SEM (cell line): ENCODE results near the genes IRX3, IRX6, CES1 and OGFOD1.

GRCh38 chr16:53238311-53238753 lies 183.5 kb downstream of the CHD9 start:
- PRO-cap = no peak

- PRO-cap = no peak
These were observed 148.1 kb upstream of the RBL2 start for GRCh38 chr16:53286100-53286555.

- PRO-cap = no peak
These were observed 126.6 kb upstream of the RBL2 start for GRCh38 chr16:53307572-53308128.

- PRO-cap = no peak
These were observed 245.8 kb downstream of the FTO start for GRCh38 chr16:53949566-53950426.

- PRO-cap = no peak
These were observed 287.3 kb downstream of the FTO start for GRCh38 chr16:53991152-53991662.

DNA sequence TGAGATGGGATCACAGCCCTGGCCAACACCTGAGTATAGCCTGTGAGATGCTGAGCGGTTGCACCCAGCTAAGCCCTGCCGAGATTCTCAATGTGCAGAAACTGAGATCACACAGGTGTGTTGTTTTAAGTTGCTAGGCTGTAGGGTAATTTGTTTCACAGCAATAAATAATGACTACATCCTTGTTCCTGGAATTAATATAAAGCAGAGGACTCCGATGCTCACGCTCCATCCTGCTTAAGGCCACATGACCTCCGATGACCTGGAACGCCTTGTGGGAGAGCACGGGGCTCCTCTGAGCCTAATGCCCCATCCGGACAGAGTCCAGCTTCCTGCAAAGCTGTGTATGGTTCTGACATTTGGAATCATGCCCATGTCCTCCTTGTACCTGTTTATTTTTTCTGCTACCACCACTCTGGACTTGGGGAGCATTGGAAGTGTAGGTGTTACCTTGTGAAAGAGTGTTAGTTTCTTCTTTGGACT lies 125.6 kb downstream of the IRX3 start:
- PRO-cap = no peak

DNA sequence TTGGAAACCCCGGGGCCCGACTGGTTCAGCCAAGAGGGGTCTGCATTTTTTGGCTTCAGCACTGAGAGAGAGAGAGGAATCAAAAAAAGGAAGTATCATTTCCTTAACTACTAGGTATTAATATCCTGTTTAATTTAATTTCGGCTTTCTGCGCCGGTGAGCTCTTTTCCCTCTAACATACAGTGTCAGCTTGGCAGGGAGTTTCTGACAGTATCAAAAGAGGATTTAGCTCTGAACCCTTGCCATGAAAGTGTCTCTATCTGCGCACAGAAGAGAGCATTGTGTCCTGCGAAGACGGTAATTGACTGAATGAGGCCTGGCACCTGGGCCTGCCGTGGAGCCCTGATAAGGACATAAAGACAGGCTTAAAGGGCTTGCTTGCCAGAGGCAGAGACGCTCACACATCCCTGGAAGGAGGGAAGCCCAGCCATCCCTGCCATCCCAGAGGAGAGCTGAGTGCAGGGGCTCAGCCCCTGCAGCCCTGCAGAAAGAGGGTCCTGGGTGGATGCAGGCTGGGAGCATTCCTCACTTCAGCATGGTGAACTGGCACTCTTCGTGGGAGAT lies 51.4 kb downstream of the IRX3 start:
- PRO-cap = no peak

DNA sequence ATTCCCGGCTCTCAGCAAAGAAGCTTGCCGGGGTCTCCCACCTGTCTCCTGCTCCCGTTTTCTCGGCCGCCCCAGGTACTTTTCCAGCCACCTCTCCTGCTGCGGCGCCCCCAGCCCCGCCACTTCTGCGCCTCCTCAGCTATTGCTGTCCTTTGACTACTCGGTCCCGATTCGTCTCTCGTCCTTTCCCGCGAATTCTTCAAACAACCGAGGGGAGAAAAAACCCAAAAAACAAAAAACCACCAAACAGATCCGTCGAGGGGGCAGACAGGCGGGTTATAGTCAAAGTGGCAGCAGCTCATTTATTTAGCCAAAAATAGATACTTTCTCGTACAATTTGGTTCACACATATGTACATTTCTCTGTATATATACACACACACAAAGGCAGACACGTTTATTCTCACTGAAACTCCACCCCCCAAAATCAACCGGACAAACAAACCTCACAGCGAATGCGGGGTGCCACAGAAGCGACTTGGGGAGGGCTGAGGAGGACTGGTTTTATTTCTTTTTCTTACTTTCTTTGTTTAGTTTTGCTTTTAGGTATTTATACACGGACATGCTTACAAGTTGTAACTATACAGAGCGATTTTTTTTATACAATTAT lies 3.5 kb downstream of the IRX3 start:
- PRO-cap = no peak

- PRO-cap = no peak
These were observed 2.3 kb downstream of the IRX3 start for GRCh38 chr16:54284253-54284797.

DNA sequence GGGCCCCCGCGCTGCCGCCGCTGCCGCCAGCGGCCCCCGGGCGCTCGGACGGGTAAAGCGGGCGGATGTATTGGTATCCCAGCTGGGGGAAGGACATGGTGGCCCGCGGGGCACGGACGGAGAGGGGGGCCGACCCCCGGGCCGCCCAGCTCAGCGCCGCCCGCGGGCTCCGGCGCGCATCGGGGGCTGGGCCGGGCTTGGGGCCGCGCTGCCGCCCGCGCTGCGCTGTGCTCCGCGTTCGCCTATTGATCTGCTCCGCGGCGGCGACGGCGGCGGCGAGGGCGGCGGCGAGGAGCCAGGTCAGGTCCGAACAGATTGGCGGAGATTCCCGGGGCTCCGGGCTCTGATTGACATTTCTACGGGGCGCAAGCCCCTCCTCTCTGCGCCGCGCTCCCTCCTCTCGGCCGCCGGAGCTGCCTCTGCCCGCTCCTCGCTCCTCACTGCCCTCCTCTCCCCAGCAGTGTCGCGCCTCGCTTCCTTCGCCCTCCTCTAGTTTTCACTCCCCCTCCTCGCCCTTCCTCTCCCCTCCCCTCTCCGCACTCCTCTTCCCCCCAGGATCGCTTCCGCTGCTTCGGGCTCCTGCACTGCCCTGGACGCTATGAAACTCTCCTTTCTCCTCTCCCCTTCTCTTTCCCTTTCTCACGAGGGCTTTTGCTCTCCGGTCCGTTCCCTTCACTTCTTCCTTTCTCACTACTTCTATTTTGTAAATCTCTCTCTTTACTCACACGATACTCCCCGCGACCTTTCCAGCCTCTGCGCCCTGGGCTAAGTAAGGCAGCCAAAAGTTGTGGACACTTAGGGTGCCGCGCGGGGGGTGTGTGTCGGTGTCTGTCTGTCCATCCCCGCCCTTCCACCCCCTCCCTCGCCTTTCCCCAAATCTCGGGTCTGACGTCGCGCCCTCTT lies at the start of gene IRX3:
Gene IRX3 (minus strand): TSS at position 834 of the 903 bp plus-strand sequence.
- PRO-cap = bidirectional peak, plus-strand start at position 440 of the sequence, minus-strand start at position 421 of the sequence; unidirectional peak, minus-strand start at position 692 of the sequence; bidirectional peak, plus-strand start outside the sequence, minus-strand start at position 771 of the sequence

DNA sequence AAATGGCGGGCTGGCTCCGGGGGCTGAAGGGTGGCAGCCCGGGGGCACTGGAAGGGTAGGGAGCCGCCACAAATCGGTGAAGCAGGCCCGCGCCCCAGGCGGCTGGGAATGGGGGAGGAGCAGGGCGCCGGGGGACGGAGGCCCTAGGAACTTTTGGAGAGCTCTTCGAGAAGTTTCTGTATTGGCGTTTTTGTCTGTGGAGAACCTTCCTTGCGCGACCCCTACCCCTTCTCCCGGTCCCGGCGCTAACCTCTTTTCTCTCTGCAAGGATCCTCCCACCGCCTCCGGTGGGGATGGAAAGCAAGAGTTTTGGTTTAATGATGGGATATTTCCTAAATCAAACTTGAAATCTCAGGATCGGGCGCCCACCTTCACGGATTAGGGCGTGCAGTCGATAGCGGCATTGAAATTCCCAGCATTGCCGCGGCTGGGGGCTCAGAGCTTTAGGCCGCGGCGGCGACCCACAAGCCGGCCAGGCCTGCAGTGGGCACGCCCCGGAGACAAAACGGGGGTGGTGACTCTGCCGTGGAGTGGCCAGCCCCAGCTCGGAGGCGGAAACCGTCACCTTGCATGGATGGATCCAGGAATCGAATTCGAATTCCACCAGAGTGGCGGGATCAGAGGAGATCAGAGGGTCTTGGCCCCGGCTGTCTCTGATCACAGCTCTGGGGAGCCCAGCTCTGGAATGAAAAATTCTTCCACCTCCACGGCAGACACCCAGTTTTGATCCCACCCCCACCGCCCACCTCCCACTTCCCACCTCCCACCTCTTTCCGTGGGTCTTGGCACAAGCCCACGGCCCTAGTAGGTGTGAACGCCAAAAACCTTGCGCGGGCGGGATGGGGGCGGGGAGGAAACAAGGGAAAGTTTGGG lies 1.0 kb upstream of the IRX3 start:
- PRO-cap = no peak

- PRO-cap = no peak
These were observed 74.3 kb upstream of the IRX3 start for GRCh38 chr16:54360910-54361168.

DNA sequence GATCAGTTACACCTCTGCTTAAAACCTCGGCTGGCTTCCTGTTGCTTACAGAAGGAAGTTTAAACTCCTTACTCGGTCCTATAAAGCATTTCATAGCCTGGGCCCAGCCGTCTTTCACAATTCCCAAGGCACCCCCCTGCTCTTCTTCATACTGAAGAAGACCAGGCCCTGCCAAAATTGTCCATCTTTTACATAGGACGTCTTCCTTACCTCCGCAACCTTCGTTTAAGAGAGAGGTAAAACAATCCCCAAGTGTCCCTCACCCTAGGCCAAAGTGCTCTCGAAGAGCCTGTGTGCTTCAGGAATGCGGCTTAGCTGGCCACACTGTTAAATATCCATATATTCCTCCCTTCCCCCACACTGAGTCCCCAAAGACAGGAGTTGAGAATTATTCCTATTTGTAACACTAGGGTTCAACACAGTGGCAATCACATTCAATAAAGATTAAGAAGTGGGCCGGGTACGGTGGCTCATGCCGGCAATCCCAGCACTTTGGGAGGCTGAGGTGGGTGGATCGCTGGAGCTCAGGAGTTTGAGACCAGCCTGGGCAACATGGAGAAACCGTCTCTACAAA lies 112.5 kb upstream of the IRX5 start:
- PRO-cap = no peak

DNA sequence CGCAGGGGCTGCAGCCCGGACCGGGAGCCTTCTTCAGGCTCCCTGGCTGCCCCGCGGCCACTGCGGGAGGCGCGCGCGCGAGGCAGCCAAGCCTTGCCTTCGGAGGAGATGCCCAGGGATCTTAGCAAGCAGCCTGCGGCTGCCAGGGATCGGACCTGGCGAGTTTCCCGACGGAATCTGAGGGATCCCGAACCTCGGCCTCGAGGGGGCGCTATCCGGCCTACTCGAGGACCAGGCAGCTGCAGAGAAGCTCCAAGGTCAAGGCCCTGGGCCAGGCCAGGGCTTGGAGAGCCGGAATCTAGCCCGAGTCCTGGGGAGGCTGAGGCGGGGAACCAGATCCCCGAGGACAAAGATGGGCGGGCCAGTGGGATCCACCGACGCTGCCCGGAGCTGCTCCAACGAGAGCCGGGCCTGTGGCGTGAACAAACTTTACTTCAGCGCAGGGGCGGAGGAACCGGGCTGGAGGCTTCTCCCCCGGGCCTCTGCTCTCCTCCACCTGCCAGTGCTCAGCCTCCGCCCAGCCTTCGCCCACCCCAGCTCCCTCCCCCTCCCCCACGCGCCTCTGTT lies at the start of gene IRX6:
Gene IRX6 (plus strand): TSS at position 499 of the 567 bp plus-strand sequence.
- PRO-cap = no peak

DNA sequence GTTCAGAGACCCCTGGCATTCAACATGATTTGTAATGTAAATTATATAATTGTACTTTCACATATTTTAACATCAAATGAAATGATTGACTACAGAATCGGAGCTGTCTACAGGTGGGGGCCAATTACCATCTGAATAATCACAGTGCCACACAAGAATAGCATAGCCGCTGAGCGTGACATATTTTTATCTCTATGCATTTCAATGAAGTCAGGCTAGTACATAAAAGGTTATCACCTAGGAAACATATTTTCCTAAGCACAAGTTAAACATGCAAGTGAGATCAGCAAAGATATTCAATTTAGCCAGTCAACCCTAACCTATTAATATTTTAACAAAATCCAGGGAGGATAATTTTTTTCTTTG lies 66.9 kb downstream of the IRX6 start:
- PRO-cap = no peak

- PRO-cap = no peak
These were observed at the start of gene CES1 for GRCh38 chr16:55832285-55833436. Gene CES1, minus strand, starts transcription at chr16:55833096.

GRCh38 chr16:56225123-56225464 lies 33.8 kb downstream of the GNAO1 start:
- PRO-cap = no peak

DNA sequence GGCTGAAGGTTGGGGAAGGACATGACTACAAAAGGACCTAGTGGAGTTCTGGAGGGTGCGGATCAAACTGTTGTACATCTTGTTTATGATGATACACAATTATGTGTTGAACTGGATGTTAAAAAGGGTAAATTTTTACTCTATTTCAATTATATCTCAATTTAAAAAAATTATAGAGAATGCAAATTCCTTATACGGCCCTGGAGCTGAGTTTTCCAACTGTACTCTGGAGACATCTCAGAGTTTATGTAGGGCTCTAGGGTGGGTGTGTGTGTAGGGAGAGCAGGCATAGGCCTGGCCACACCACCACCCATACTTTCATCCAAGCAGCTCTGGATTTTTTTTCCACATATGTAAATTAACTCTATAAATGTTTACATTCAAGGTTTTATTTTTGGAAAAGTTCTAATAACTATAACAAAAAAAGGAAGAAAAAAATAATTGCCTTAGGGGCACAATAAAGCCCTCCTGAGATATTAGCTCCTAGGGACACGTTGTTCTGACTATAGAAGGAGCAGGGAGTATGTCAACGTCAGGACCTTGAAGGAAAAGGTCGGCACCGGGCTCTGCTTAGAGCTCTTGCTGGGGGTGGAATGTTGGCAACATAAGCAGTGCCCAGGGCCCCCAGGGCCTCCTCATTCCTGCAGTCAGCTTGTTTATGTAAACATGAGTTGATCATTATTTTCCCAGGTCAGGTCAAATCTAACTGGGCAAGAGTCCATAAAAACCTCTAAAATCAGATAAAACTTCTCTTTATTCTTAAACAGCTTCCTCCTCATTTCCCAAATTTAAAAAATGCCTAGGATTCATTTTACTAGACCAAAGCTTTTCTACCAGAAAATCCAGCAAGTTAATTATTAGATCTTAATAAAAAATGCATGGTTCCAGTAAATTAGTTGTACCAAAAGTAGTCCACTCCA lies 54.7 kb downstream of the AMFR start:
- PRO-cap = no peak

DNA sequence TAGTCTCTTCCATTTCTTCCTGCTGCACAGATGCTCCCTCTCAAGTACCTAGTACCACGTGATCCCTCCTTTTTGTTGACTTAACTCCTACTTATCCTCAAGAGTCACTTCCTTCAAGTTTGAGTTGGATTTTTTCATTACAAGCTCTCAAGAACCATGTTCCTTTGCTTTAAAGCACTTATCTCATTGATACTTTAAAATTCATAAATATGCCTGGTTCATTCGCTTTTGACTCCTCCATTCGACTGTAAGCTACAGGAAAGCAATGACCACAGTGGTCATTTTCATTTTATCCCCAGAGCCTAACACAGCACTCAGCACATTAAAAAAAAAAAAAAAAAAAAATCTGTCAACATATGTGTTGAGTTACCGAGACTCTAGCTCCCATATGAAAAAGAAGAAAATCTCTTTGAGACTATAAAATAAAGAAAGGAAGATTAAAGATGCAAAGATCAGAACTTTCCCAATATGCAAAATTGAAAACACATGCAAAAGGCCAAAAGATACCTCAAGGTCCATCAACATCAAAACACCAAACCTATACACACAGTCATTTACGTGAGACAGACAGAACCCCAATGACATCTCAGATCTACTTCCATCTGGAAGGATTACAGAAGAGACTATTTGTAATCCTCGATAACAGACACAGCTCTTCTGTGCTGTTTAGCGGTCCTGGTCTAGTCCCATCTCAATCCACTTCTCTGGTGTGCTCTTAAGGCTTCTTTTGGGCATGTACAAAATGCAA lies 24.6 kb downstream of the AMFR start:
- PRO-cap = no peak

DNA sequence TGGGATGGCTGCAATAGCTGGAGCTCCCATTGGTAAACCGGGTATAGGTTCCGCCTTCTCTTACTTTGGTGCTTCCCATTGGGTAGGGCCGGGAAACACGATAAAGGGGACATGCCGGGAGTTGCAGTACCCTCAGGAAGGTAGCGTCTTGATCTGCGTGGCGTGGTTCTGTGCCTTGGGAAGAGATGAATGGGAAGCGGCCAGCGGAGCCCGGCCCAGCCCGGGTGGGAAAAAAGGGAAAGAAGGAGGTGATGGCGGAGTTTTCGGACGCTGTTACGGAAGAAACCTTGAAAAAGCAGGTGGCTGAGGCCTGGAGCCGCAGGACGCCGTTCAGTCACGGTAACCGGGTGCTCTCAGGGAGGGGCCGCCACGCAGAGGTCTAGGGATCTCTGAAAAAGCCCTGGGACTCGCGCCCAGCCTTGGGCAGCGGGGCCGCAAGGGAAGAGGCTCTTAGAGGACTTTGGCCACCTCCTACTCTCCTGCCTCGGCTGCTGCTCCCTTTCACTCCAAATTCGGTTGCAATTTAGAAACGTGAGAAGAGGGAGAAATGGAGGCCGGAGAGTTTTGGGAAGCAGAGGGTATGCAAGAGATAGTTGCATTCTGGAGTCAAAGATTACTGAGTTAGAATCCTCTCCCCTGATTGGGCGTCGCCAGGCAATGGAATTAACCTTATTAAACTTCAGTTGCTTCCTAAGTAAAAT lies at the start of gene OGFOD1:
Gene OGFOD1 (plus strand): TSS at position 127 of the 701 bp plus-strand sequence.
- PRO-cap = bidirectional peak, plus-strand start at position 94 of the sequence, minus-strand start outside the sequence; unidirectional peak, plus-strand start at position 333 of the sequence